ENCODE measurements around the genes TMEM131L, SFRP2 and FGB.

GRCh38 chr4:152697639-152698232, 17.9 kb upstream of the TMEM154 start:
- PRO-cap = bidirectional peak, plus-strand start at chr4:152697939, minus-strand start at chr4:152697825

DNA sequence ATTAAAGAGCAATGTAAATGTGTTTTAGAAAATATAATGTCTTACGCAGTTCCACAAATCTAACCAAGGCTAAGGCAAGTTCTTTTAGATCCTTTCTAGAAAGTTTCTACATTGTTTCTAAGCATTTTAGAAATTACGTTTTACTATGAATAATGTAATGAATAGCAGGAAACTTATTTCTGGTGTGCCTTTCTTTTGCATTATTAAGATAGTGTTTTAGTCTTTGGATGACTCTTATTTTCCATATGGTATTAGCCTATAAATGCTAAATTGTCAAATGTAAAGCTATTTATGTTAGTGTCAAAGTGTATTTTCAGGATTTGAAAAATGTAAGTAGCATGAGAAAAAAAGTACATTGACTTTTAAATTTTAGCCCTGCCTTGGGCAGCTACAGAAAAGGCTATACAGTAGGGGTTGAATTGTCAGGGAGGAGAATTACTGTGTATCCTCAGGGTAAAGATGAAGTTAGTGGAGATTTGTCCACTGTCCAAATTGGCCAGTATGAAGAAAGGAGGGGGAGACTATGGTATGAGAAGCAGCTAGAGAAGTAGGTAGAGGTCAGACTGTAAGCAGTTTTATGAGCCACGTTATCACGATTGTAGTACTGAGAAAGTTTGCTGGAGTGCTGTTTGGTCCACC, 23.0 kb downstream of the ARFIP1 start:
- PRO-cap = no peak

DNA sequence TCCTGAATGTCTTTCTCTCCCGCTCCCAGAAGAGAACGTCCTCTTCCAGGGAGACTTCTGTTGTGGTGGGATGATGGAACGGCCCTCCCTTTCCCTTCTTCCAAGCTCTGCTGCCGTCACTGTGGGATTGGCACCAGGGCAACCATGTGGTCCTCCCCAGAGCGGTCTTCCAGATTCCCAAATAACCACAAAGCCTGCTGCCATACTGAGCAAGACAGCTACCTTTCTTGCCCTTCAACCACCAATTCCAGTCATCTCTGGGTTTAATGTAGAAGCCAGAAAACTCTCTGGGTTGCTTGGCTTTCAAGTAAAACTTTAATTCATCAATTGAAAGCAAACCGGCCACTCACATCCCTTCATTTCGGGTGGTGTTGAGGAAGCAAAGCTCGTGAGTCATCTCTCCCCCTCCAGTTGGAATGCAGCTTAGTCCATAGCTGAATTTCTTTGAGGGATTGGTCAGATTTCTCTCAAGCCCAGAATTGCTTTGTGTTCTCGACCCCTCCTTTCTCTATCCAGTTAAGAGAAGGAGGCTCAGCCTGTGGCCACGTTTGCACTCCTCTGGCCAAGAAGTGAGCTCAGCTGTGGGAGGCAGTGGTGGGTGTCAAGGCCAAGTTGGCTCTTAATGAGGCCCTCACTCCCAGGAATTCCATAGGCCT, 36.9 kb downstream of the FHDC1 start:
- PRO-cap = no peak

GRCh38 chr4:153207494-153207886, 3.2 kb downstream of the TRIM2 start:
- PRO-cap = no peak

GRCh38 chr4:153466263-153467082, at the start of gene TMEM131L:
Gene TMEM131L, plus strand, starts transcription at chr4:153466360.
- PRO-cap = bidirectional peak, plus-strand start at chr4:153466360, minus-strand start at chr4:153466229; bidirectional peak, plus-strand start at chr4:153466627, minus-strand start at chr4:153466571

- PRO-cap = unidirectional peak, minus-strand start at chr4:153471838
Measured at GRCh38 chr4:153471387-153472394, 5.5 kb downstream of the TMEM131L start.

- PRO-cap = no peak
Measured at GRCh38 chr4:153564441-153565400, 98.6 kb downstream of the TMEM131L start.

DNA sequence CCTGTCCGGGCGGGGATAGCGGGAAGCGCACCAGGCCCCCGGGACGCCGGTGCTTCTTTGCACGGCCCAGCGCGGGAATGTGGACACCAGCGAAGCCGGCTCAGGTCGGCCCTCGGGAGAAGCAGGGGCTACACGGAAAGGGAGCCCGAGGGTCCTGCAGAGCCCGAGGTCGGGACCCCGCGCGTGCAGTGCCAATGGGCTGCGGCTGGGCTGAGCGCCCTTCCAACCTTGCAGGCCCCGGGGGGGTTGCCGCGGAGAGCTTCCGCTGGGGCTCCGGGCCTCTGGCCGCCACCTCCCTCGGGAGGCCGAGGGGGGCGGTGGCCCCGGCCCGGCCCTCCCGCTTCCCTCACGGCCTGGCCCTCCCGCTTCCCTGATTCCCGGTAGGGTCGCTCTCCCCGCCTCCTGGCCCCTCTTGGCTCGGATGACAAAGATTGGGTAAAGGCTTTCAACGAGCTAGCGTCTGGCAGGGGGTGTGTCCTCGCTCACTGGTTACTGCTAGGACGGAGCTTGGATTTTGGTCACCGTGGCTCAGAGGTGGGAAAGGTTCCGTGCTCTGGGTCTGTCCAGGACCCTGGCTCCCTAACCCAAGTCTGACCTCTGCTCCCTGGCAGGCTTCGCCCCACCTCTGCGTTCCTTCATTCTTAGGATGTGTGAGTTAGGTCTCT, 555 bp downstream of the TLR2 start:
- PRO-cap = no peak

DNA sequence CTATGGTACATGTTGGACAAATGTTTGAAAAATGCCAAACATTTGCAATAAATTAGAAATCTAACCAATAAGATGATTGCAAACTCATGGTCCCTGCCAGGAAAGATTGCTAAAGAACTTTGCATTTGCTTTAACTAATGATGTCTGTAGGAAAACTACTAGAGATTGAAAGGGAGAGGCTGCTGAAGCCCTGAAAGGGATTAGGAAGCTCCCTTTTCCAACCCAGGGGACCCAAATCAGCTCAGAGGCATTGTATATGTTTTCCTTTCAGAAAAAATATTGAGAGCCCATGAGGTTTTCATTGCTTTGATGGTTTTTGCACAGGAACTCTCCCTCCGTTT, 1.7 kb downstream of the SFRP2 start:
- PRO-cap = no peak

- PRO-cap = unidirectional peak, plus-strand start at chr4:153789188
Measured at GRCh38 chr4:153788346-153789406, at the start of gene SFRP2. Gene SFRP2, minus strand, starts transcription at chr4:153789083.

GRCh38 chr4:154560778-154560957, 2.1 kb upstream of the FGB start:
- PRO-cap = no peak

DNA sequence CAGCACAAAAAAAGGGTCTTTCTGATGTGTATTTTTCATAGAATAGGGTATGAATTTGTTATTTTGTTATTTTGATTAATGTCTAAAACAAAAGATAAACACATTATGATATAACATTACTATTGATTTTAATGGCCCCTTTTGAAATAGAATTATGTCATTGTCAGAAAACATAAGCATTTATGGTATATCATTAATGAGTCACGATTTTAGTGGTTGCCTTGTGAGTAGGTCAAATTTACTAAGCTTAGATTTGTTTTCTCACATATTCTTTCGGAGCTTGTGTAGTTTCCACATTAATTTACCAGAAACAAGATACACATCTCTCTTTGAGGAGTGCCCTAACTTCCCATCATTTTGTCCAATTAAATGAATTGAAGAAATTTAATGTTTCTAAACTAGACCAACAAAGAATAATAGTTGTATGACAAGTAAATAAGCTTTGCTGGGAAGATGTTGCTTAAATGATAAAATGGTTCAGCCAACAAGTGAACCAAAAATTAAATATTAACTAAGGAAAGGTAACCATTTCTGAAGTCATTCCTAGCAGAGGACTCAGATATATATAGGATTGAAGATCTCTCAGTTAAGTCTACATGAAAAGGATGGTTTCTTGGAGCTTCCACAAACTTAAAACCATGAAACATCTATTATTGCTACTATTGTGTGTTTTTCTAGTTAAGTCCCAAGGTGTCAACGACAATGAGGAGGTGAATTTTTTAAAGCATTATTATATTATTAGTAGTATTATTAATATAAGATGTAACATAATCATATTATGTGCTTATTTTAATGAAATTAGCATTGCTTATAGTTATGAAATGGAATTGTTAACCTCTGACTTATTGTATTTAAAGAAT, at the start of gene FGB:
Gene FGB, plus strand, starts transcription at position 589 of the 860 bp plus-strand sequence.
- PRO-cap = no peak

- PRO-cap = no peak
Measured at GRCh38 chr4:154567535-154568739, 5.1 kb downstream of the FGB start.

GRCh38 chr4:154569346-154569945, 6.6 kb downstream of the FGB start:
- PRO-cap = no peak

DNA sequence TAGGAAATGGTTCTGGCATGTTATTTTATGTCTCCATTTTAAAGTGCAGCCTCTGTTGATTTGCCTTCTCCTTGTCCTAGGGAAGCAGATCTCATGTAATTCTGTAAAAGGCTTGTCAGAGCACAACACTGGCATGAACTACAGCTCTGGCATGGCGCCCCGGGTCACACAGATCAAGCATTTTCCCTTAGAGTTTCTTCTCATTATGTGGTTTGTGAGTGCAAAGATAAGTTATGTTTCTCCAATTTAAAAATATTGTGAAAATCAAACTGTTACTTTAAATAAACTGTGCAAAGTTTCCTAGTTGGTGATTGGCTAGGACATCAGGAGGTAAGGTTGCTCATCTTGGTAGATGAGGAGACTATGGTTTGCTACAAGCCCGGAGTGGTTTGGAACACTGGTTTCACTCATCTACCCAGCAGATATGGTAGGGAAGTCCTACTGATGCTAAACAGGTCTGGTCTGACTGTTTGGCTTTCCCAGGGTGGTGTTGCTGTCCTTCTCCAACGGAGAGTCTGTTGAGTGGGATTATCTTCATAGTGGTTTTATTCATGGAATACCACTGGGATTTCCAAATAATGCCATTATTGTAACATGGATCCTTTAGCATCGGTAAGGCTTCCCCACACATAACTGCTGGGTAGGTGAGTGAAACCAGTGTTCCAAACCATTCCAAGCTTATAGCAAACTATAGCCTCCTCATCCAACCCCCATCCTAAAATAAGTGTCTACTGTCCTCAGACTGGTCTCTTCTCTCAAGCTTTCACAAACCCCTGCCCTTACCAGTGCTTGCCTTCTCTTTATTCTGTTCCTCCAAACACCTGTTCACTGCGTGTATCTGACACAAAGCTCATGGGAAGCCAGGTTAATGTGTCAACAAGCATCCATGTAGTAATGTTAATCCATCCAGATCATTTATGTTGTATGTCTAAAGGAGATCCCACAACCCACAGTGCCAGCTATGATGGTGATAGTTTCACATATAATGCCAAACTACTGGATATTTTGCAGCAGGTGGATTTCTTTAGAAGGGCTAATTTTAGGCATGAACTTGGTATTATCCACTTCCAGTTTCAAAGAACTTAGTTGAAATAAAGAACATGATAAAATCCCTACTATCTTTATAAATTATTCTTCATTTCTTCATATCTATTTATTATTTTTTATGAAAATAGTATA, 6.6 kb downstream of the FGG start:
- PRO-cap = no peak

DNA sequence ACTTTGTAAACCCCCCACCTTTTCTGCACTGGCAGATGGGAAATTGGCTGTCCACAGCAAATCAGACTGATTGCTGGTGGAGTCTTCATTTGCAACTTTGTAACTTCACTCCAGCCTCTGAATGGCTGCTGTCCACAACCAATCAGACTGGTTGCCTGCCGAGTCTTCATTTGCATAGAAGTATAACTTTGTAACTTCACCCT, 46.1 kb upstream of the FGG start:
- PRO-cap = no peak

- PRO-cap = no peak
Measured at GRCh38 chr4:155544396-155544817, 122.2 kb upstream of the GUCY1A1 start.

DNA sequence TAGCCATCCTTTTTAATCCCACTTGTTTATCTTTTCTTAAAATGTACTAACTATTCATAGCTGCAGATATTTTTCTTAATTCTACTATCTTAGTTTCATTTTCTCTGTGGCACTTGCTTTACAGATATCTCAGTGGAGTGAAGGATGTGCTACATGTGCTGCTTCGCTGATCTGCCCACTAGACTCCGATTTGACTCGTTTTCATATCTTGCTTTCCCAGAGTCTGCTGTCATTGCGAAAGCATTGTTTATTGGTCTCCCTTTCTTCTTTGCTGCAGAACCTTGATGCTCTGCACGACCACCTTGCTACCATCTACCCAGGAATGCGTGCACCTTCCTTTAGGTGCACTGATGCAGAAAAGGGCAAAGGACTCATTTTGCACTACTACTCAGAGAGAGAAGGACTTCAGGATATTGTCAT, 30.6 kb downstream of the GUCY1B1 start:
- PRO-cap = unidirectional peak, minus-strand start at position 173 of the sequence

- PRO-cap = no peak
Measured at GRCh38 chr4:155881529-155882132, 15.6 kb upstream of the ASIC5 start.

- PRO-cap = no peak
Measured at GRCh38 chr4:156771332-156771902, 200.2 kb downstream of the PDGFC start.

Measured in bronchial lymph node (tissue), 1 donor.